Measurements from ENCODE around the genes GPR107, EXOSC2 and ABL1.

DNA sequence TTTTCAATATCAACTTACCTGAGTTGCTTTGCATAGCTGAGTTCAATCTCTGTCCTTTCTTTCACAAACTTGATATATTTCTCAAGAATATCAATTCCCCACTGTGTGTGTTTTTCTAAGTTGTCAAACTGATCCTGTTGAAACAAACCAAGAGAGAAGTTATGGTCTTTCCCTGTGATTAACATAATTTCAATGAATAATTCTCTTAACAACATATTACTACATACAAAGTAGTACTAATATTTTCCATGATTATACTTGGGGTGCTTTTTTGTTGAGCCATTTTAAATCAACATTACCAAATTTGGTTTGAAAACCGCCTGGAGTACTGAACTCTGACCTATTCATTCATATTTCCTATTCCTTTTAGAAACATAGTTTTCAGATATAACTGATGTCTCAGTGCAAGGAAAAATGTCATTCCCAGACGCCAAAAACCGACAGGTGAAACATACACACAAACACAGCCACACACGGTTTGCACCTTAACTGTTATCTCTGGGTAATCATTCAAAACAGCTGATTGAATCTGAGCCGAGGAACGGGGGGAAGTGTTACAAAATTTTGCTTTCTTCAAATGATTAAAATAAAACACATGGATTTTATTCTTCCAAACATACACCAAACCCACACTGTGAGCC is 48.0 kb downstream of the FNBP1 start:
- RRBS, result no CpG with 5 or more reads among the region's 6 CpGs

DNA sequence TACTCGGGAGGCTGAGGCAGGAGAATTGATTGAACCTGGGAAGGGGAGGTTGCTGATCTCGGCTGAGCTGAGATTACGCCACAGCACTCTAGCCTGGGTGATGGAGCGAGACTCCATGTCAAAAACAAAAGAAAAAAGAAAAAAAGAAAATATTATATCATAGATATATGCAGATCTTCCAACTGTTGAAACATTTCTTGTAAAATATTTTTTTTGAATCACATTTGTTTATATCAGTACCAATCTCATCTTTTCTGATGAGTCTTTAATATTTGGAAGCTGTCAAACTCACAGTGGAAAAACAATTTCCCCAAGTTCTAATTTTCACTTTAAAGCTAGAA is 42.6 kb downstream of the FNBP1 start:
- RRBS, result no CpG with 5 or more reads among the region's 4 CpGs

- RRBS, result no CpG with 5 or more reads among the region's 2 CpGs
These were observed 2.4 kb upstream of the FNBP1 start for GRCh38 chr9:130045387-130045843.

GRCh38 chr9:130053494-130054122 is at the start of gene GPR107:
TSS of gene GPR107 (plus strand) at chr9:130053906.
- RRBS, result 6% methylated on average over 21 of the region's 53 CpGs

DNA sequence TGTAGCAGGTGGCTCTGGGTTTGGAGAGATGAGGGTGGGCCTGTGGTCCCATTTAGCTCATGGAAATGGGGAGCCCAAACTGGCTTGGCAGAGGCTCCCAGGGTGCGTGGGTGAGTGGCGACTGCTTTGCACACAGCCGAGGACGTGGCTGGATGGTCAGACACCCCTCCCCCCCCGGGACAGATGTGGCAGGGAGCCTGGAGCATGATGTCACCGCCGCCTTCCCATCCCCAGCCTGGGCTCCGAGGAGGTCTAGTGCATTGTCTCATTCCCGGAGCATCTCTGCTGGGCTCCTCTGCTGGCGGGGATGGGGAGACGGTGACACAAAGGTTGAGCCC is 35.9 kb downstream of the HMCN2 start:
- RRBS, result 25% methylated on average over 3 of the region's 11 CpGs

- RRBS, result 89% methylated on average over 2 of the region's 27 CpGs
These were observed 89.2 kb downstream of the HMCN2 start for GRCh38 chr9:130354647-130355295.

DNA sequence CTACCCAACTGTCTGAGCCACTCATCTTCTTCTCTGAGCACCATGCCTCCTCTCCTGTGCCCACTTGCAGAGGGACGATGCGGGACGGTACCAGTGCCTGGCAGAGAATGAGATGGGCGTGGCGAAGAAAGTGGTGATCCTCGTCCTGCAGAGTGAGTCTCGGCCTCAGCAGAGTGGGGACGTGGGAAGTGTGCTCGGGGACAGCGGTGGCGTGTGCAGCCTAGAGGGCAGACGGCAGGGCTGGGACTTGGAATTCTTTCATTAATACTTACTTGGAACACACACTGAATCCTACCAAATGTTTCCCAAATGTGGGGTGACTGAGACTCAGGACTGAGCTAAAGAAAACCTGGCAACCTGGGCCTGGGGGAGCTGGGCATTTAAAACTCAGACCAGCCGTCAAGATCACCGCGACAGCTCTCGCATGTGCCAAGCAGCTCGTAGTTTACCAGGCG is 34.2 kb upstream of the ASS1 start:
- RRBS, result no CpG with 5 or more reads among the region's 18 CpGs

GRCh38 chr9:130501455-130502015 is 56.8 kb downstream of the ASS1 start:
- RRBS, result no CpG with 5 or more reads among the region's 11 CpGs

GRCh38 chr9:130616298-130617128 is 37.1 kb downstream of the FUBP3 start:
- RRBS, result no CpG with 5 or more reads among the region's 16 CpGs

GRCh38 chr9:130617704-130618140 is 38.3 kb downstream of the FUBP3 start:
- RRBS, result no CpG with 5 or more reads among the region's 6 CpGs

DNA sequence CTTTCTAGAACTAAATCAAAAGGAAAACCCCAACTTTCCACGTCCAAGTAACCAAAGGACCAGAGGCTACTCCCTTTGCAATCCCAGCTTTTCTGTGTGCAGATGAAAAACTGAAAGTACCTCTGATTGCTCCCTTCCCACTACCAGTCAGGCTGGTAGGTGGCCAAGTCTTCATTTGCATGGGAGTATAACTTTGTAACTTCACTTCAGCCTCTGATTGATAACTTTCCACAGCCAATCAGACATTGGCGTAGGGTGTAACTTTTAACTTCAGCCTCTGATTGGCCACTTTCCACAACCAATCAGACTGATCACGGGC is 3.7 kb upstream of the EXOSC2 start:
- RRBS, result no CpG with 5 or more reads among the region's 3 CpGs

GRCh38 chr9:130693205-130694200 is at the start of gene EXOSC2:
TSS of gene EXOSC2 (plus strand) at chr9:130693780.
- RRBS, result no CpG with 5 or more reads among the region's 47 CpGs

DNA sequence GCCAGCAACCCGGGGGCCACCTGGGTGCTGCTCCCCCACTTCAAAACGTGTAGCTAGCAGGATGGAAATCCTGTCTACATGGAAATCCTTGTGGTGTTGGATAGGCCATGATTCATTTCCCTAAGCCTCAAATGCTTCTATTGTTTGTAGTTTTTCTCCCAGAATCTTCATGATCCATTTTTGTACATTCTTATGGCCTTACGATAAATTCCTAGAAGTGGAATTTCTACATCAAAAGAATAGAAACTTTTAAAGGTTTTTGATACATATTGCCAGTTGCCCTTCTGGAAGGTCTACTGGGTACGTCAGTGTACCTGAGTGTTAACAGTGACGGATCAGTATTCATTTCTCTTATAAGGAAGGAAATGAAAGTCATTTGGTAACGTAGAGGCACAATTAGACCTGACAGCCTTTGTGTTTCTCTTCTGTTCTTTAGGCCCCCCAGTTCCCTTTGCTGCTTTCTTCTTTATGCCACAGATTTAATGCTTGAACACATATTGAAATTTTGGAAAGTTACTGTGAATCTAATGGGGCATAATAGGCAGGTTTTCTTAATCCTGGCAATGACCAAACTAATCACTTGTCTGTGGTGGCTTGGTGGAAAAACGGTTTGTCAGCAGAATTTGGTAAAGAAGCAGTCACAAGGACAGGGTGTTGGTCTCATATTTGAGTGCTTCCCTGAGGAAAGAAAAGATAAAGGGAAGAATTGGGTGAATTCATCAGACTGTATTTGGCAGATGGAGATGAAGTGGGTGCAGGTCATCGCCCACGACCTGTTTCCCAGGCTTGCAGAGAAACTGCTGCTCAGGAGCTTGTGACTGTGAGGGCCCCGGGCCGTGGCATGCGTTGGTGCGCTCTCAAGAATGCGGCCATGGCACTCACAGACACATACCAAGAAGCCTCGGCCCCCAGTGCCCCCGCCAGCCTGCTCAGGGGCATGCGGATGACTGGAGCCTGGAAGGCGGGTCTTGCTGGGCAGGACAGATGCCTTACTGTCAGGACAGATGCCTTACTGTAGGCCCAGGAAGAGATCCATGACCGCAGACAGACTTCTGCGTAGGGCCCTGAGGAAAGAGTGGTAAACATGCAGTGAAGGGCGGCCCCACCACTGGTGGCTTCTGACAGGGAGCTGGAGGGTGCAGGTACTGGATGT is 69.4 kb upstream of the ABL1 start:
- RRBS, result no CpG with 5 or more reads among the region's 21 CpGs

- RRBS, result no CpG with 5 or more reads among the region's 4 CpGs
These were observed 52.5 kb upstream of the ABL1 start for GRCh38 chr9:130782583-130782906.

DNA sequence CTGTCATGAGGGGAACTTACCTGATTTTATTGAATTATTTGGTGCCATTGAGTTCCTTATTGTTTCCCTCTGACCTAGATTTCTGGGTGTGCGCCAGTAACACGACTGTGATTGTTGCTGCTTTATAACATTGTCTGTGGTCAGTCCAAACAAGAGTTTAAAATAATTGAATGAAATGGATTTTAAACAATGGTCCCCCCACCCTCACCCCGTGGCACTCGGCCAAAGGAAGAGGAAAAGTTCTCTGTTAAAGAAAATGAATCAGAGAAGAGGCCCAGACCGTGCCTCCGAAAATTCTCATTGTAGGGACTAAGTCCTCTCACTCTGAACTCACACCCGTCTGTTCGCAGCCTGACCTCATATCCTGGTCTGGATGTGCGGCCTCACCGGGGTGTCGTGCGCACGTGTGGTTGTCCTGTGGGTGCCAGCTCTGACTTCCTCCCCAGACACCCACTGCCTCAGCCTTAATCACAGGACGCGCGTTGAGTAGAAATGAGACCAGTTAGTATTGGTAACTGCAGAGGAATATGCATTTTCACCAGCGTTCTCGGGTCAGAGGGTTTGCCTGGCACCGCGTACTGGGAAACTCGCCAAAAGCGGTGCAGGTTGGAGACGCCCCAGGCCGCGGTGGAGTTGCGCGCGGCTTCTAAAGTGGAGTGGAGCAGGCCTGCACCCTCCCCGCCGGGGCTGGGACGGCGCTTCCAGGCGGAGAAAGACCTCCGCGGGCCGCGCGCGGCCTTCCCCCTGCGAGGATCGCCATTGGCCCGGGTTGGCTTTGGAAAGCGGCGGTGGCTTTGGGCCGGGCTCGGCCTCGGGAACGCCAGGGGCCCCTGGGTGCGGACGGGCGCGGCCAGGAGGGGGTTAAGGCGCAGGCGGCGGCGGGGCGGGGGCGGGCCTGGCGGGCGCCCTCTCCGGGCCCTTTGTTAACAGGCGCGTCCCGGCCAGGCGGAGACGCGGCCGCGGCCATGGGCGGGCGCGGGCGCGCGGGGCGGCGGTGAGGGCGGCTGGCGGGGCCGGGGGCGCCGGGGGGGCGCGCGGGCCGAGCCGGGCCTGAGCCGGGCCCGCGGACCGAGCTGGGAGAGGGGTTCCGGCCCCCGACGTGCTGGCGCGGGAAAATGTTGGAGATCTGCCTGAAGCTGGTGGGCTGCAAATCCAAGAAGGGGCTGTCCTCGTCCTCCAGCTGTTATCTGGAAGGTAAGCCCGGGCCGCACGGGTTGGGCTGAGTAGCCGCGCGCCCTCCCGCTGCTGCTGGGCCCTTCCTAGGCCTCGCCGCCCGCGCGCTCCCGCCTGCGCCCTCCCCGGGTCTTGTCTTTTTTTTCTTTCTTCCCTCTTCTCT is at the start of gene ABL1:
Gene ABL1, plus strand, starts transcription at position 923 of the 1,336 bp plus-strand sequence.
- RRBS, result 4% methylated on average over 41 of the region's 112 CpGs

DNA sequence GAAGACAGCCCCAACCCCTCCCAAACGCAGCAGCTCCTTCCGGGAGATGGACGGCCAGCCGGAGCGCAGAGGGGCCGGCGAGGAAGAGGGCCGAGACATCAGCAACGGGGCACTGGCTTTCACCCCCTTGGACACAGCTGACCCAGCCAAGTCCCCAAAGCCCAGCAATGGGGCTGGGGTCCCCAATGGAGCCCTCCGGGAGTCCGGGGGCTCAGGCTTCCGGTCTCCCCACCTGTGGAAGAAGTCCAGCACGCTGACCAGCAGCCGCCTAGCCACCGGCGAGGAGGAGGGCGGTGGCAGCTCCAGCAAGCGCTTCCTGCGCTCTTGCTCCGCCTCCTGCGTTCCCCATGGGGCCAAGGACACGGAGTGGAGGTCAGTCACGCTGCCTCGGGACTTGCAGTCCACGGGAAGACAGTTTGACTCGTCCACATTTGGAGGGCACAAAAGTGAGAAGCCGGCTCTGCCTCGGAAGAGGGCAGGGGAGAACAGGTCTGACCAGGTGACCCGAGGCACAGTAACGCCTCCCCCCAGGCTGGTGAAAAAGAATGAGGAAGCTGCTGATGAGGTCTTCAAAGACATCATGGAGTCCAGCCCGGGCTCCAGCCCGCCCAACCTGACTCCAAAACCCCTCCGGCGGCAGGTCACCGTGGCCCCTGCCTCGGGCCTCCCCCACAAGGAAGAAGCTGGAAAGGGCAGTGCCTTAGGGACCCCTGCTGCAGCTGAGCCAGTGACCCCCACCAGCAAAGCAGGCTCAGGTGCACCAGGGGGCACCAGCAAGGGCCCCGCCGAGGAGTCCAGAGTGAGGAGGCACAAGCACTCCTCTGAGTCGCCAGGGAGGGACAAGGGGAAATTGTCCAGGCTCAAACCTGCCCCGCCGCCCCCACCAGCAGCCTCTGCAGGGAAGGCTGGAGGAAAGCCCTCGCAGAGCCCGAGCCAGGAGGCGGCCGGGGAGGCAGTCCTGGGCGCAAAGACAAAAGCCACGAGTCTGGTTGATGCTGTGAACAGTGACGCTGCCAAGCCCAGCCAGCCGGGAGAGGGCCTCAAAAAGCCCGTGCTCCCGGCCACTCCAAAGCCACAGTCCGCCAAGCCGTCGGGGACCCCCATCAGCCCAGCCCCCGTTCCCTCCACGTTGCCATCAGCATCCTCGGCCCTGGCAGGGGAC is 12.1 kb downstream of the QRFP start:
- RRBS, result 97% methylated on average over 11 of the region's 57 CpGs

DNA sequence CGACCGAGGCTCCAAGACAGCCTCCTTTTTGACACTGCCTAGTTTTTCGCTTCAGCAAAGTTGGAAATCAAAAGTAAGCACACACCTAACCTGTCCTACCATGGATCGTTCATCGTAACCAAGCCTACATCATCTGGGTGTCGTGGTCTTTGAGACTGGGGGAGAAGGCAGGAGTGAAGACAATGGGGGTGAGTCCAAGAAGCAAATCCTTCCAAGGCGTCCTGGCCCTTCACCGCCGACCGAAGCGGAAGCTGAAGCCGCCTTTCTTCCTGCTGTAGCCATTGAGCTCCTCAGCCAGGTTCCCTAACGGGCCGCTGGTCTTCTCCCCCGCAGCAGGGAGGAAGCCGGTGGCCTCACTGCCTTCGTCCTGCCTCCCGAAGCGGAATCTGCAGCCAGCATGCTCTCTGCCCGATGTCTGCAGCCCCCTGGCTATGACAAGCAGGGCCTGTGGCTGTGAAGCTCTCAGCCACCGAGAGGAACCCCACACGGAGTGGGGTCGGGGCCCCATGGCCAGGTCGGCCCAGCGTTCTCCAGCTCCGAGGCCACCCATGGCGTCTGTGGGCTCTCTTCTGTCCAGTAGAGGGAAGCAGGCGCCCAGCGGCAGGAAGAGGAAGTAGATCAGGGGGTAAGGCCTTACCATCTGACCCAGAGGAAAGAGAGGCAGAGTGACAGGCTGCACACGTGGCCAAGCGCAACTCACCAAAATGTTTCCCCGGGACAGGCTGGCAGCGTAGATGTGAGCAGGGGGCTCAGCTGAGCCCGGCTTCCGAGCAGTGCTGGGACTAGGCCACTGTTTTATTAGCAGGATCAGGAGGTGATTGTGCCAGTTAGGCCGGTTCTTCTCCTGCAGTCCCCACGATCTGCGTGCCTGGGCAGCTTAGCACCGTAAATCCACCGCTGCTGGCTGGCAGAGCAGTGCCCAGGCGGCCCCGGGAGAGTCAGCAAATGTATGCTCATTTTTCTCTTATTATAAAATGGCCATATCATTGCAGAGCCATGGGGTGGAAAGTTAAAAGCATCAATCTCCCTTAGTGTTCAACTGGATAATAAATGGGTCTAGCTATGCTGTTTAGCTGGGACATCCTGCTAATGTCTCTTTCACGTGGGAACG is 3.1 kb downstream of the QRFP start:
- RRBS, result 95% methylated on average over 9 of the region's 44 CpGs

DNA sequence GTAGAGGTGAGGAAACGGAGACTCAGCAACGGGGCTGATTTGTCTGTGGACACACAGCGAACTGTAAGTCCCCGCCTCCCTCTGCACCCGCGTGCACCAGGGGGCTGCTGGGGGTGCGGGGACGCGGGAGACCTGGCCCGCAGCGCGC is 1.0 kb downstream of the FIBCD1 start:
- RRBS, result no CpG with 5 or more reads among the region's 12 CpGs

DNA sequence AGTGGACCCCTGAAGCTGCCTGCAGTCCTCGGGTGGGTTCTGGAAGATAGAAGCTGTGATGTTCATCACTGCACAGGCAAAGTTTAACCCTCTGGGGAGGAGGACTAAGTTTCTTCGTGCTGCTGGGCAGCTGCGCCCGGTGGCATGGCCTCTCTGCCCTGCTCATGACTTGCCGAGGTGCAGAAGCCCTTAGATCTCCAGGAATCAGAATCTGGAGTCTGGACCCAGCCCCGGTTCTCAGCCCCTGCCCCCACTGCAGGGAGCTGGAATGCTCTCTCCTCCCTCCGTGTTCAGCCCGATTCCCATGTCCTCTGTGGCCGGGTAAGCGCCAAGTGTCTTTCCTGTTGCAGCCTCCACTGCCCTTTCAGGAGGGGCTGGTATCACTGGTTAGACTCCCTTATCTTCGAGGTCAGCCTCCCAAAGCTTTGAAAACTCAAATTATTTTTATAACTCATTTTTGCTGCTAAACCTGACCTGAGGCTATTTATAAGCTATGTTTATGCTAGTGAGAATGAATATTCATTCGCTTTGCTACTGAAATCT is 1.7 kb downstream of the LAMC3 start:
- RRBS, result 98% methylated on average over 5 of the region's 12 CpGs

DNA sequence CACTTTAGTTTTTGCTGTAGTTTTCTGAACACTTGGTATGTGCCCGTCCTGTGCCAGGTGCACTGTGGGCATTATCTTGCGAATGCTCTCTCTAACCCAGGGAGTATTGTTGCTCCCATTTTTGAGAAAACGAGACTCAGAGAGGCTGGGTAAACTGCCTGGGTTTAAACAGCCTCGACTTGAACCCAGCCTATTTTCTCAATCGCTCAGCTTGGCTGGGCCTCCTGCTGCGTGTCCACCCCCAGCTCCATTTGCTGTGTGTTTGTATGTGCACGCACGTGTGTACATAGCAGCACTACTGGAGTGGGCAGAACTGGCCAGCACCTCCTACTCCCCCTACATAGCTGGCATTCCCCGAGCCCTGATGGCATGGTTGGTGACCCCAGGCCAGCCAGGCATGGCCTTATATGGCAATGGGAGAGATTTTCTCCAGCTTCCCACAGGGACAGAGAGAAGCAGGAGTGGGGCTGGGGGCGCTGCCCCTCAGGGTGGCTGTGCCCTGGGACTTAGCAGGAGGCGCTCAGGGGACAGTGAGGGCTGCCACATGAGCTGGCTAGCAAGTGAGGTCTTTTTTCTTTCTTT is 4.1 kb downstream of the AIF1L start:
- RRBS, result no CpG with 5 or more reads among the region's 11 CpGs

Data from OVCAR3 (cell line).